ENCODE measurements around the genes RHOBTB3 and ERAP2.

GRCh38 chr5:93247023-93247601, 335.9 kb upstream of the NR2F1 start:
- RRBS: no CpG with 5 or more reads among the region's 4 CpGs

- RRBS: no CpG with 5 or more reads among the region's 5 CpGs
These were observed 64.3 kb downstream of the POU5F2 start for GRCh38 chr5:93677112-93677574.

GRCh38 chr5:94001460-94002106, 109.9 kb downstream of the FAM172A start:
- RRBS: no CpG with 5 or more reads among the region's 1 CpG

DNA sequence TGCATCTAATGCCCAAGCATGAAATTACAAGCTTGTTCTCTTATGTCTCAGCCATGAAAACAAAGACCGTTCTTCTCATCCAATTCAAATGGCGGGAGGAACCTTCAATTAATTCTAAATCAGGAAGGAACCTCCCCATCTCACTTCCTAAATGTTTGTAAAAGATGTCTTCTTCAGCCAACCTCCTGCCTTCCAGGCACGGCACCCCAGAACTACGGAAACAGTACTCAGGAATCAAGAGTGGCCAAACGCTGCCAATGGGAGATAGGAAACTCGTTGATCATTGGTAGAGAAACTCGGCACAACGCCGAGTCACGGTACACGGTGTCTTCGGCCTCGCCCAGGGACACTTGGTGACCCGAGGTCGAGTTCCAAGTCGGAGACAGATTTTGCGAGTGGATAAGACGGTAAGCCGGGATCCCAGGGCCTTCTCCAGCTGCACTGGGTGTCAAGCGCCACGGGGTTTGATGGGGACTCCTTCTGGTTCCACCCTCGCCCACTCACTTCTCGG, 437 bp downstream of the KIAA0825 start:
- RRBS: no CpG with 5 or more reads among the region's 23 CpGs

GRCh38 chr5:94870681-94871102, 252.2 kb downstream of the SLF1 start:
- RRBS: no CpG with 5 or more reads among the region's 8 CpGs

- RRBS: no CpG with 5 or more reads among the region's 1 CpG
These were observed 1.6 kb downstream of the FAM81B start for GRCh38 chr5:95392713-95393140.

- RRBS: no CpG with 5 or more reads among the region's 5 CpGs
These were observed 76.6 kb downstream of the SKIC3 start for GRCh38 chr5:95478045-95478678.

- RRBS: no CpG with 5 or more reads among the region's 1 CpG
These were observed 5.2 kb downstream of the ARSK start for GRCh38 chr5:95560144-95560447.

GRCh38 chr5:95622135-95622775, 2.4 kb downstream of the GPR150 start:
- RRBS: no CpG with 5 or more reads among the region's 5 CpGs

DNA sequence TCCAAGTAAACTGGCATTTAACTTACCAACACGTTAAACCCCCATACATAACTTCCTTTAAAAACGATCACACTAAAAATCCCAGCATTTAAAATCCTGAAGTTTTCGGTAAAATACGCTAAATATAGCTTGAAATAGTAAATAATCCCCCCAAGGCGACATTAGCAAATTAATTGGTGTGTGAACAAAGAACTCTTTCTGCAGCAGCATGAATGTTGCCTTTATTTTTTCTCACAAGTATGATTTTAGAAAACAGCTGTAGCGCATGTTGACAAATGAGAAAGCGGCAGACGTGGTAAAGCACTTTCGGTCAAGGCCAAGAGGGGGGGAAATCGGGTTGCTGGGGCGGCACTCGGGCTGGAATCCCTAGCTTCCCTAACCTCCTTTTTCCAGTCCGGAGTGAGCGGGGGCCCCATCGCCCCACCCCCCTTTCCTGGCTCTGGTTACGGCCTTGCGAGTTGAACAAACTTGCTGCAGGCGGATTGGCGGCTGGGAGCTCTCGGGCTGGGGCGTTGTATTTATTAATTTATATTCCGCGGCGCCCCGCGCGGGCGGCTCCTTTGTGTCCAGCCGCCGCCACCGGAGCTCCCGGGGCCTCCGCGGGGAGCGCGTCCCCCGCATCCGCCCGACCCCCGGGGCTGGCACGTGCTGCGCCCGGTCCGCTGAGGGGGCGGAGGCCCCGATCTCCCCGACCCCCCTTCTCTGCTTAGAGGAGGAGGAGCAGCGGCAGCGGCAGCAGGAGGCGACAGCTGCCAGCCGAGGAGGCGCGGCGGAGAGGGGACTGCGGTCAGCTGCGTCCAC, at the start of gene RHOBTB3:
Gene RHOBTB3 (plus strand): TSS at position 735 of the 801 bp plus-strand sequence.
- RRBS: 1% methylated on average over 9 of the region's 56 CpGs

DNA sequence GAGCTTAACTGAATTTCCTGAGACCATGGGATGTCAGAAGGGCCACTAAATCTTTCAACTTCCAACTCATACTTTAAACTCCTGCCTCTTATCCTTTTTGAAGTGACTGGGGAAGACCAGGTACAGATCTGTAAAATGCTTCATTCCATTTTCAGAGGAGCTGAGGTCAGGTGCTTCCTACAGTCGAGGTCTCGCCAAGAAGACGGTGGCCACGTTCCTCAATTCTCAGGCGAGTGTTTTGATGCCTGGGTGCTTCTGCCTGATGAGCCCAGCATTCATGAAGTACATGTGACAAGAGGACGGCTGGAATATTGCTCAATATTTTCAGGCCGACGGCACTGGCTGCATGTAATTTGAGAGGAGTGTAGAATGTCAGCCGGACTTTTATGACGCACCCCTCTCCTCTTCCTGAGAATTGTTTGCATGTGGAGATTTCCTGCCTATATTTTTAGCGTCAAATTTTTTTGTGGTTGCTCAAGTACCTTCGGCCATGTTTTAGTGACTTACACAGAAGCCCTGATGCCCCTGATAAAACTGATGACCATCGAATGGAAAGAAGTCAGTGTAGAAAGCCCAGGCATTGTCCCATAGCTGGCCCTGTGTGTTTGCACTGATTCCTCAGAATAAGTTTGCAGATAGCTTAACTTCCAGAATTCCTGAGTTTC, 38.8 kb upstream of the GLRX start:
- RRBS: no CpG with 5 or more reads among the region's 13 CpGs

- RRBS: no CpG with 5 or more reads among the region's 9 CpGs
These were observed 42.6 kb upstream of the GLRX start for GRCh38 chr5:95864840-95865801.

- RRBS: no CpG with 5 or more reads among the region's 6 CpGs
These were observed 16.7 kb downstream of the ELL2 start for GRCh38 chr5:95944826-95945523.

DNA sequence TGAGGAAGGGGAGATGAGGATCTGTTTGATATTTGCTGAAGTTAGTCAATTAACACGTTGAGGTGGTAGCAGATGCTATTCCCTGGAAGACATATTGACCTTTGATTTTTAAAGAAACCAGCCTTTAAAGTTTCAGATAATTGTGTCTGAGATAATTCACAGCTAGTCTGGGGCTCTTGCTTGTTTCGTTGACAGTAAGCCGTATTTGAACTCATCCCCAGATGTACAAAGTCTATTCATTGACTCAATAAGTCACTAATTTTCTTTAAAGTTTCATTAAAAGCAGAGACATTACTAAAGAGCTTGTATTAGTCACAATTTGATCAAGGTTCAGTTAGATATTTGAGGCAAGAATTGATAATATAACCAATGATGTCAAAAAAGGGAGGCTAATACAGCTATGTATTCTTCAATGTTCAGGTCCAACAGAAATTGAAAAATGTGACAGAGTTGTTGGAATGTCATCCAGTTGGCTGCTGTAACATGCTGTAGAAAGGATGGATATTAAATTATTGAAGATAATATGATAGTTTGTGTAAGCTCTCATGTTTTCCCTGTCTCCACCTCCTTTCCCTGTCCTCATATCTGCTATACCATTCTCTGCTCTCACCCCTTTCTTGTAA, 157.9 kb downstream of the PCSK1 start:
- RRBS: no CpG with 5 or more reads among the region's 3 CpGs

- RRBS: no CpG with 5 or more reads among the region's 19 CpGs
These were observed 100.2 kb downstream of the PCSK1 start for GRCh38 chr5:96332494-96333695.

DNA sequence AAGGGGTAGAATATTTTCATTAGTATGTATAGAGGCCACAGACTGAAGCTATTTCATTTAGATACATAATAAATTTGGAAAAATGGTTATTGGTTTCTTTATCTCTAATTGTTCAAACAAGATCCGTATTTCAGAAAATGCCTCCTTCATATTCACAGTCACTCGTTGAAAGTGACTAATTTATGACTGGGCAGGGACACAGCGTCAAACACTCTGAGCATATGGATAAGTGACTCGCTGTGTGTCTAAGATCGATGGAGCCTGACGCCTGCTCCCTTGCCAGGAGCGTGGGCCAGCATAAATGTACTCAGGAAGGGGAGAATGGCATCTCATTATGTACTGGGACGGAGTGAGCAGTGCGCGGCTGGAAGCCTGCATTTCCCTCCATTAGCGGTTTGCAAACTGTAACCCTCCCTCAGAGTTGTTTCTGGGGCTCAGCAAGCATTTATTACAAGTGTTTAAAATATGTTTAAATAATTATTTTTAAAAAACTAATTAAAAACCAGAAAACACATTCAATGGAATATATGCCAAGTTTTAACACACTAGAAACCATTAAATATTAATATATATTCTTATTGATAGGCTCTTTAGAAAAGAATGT, 79.8 kb upstream of the CAST start:
- RRBS: no CpG with 5 or more reads among the region's 11 CpGs

DNA sequence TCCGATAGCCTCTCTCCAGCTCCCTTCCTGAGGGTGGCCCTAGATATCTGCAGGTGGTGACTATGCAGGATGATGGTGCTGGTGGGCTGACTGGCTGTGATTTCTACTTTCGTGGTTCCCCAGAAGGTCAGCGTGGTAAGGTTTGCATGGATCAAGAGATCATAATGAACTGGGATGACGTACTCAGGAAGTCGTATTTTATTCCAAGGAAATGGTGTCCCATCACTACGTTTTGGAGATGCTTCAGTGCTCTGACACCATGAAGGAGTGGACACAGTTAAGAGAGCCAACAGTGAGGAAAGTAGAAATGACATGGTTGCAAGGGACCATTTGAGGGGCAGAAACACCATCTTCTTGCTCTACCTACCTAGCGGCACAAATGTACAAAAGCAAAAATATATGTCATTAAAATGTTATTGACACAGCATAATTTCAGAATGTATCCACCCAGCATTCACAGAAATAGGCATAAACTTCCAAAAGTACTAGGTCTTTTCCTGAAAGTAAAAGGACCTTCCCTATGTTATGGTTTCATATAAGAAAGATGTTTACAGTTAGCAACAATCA, 4.1 kb downstream of the ERAP1 start:
- RRBS: no CpG with 5 or more reads among the region's 7 CpGs

DNA sequence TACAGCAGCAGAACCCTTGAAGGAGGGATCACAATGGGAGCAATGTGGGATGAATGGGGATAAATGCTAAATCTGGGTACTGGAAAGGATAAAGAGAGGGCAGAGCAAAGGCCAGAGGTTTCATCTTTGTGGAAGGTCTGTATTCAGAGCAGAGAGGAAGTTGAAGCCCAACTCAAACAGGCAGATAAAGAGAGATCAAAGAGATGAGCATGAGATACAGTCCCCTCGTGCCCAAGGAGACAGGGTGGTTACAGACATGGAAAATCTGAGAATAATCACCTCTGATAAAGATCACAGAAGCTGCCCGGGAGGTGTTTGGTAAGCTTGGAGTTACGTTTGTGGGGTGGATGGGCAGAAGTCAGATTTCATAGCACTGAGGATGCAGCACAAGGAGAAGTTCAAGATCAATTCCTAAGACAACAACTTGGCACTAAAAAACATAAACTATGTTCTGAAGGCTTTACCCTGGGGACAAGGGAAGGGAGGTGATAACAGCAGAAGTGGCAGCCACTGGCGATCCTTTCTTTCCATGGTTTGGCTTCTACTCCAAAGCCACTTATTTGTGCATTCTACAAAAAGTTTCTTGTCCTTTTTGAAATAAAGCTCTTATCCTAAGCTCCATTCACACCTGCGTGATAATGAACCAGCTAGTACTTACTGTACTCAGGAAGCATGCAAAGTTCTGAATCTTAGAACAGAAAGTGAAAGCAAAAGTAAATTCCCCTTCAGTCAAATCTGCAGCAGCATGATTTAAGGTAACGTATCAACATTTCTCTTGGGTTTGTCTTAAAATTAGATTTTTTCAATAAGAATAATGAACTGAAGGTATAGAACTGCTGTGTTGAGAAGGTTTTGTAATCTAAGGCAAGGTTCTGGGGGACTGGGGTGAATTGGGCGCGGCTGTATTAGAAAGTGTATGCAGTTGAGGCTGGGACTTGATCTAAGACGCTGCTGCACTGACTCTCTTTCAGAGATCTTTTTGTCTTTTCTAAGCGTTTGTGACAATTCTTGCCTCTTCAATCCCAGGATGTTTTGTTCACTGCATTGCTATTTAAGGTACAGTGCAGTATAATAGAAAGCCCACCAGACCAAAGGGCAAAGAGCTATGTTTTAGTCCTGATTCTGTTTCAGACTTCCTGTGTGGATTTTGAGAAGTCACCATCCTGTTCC, at the start of gene ERAP2:
Gene ERAP2 (plus strand): TSS at position 728 of the 1,170 bp plus-strand sequence.
- RRBS: no CpG with 5 or more reads among the region's 10 CpGs

- RRBS: no CpG with 5 or more reads among the region's 4 CpGs
These were observed 14.3 kb upstream of the LNPEP start for GRCh38 chr5:96921456-96922021.